Pericardium (tissue), 1 donor: ENCODE measurements around the gene BTBD8.

GRCh38 chr1:89610628-89611307, 22.2 kb upstream of the LRRC8C start:
- RRBS: no CpG with 5 or more reads among the region's 7 CpGs

DNA sequence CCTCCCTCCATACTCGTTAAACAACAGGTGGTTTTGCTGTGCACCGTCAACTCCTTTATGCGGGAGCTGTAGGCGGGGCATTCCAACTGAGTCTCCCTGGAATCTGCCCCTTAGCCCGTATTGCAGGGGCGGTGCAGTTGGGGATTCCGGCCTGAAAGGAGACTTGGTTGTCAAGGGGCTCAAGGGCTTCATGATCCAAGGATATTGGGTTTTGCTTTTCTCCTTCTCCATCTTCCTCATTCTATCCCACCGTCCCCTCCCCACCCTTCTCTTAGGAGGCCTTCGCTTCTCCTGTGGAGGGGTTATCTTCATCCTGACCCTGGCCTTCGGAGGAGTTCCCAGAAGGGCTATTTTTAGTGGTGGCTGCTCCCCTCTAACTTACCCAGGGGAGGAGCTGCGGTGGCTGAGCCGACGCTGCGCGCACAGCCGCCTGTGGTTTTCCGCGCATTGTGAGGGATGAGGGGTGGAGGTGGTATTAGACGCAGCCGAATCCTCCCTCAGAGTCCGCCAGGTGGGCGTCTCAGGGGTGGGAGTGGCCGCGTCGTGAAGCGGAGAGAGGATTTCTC, 562 bp upstream of the LRRC8C start:
- RRBS: no CpG with 5 or more reads among the region's 26 CpGs

DNA sequence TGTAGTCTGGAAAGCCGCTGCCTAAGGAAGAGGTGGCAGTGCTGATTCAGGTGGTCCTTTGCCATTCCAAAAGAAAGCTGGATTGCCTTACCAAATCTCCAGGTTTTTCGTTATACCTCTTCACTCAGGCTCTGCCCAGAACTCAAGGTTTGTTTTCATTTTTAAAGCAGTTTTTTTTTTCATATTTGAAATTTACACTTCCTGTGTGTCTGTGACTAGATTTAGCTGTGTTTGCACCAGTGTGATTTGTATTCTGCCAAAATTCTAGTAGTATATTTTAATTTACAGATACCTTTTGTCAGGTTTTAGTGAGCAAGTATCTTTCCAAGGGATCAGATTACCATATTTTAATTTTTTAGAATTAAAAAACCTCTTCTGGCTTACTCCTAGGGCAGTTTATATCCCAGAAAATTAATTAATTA, 25.7 kb downstream of the LRRC8D start:
- RRBS: no CpG with 5 or more reads among the region's 2 CpGs

DNA sequence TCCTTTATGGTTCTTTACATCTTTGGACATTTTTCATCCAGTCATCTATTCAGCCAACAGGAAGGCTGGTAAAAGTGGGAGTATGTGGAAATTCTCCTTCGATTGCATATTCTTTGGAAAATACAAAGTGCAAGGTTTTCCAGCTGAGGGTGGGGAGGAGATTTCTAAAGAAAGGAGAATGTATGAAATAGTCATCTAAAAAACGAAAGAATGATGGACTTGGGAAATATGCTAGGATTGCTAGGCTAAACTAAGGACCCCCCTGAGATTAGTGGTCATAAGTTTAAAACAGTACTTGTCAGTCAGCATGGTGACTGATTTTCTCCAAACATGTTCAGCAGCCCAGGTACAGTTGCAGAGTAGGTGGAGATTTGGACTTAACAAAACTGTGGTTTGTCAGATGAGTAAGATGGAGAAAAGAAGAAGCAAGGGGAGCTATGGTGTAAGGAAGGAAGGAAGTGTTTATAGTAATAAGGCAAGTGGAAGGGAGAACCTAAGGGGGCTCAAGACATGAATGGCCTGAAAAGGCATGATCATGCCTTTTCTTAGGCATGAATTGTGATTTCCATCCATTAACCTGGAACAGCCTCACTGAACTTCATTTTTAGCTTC, 60.4 kb downstream of the LRRC8D start:
- RRBS: no CpG with 5 or more reads among the region's 2 CpGs

GRCh38 chr1:89895959-89897171, 75.5 kb downstream of the LRRC8D start:
- RRBS: no CpG with 5 or more reads among the region's 12 CpGs

GRCh38 chr1:90010038-90010483, 15.2 kb downstream of the ZNF326 start:
- RRBS: no CpG with 5 or more reads among the region's 1 CpG

GRCh38 chr1:90966994-90967693, 54.7 kb downstream of the ZNF644 start:
- RRBS: no CpG with 5 or more reads among the region's 2 CpGs

GRCh38 chr1:90976159-90976714, 45.6 kb downstream of the ZNF644 start:
- RRBS: no CpG with 5 or more reads among the region's 2 CpGs

DNA sequence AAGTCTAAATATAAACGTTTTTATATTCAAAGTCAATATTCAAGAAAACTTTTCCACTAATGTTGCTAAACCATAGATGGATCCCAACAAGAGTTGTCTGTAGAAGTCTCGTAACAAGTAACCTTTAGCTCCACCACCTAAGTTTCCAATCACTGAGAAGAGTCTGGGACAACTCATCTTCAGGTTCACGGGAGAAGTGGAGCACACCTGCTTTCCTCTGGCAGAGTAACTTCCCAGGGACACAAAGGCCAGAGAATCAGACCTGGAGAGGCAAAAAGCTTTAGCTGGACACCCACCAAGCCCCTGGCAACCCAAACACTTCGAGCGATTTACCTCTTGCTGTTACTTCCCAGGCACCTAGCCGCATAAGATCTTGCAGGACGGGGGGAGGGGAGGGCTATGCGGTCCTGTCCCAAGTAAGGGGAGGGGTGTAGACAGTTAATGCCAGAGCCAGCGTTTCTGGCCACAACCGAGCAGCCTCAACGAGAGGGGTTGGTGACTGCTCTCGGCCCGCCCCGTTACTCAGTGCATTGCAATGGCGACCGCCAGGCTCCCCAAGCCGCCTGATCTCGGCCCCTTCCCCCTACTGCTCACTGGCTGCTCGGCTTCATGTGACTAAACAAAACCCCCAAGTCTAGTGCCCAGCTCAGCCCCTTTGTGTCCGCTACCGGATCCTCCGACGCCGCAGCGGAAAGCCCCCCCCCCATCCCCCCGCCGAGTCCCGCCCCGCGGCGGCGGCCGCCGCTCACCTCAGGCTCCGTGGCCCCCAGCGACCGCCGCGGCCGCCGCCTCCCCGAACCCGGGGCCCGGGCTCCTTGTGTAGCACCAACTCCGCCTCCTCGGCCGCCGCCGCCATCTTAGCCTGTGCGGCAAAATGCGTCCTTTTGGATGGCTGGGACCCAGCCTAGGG, 640 bp downstream of the ZNF644 start:
- RRBS: no CpG with 5 or more reads among the region's 51 CpGs

DNA sequence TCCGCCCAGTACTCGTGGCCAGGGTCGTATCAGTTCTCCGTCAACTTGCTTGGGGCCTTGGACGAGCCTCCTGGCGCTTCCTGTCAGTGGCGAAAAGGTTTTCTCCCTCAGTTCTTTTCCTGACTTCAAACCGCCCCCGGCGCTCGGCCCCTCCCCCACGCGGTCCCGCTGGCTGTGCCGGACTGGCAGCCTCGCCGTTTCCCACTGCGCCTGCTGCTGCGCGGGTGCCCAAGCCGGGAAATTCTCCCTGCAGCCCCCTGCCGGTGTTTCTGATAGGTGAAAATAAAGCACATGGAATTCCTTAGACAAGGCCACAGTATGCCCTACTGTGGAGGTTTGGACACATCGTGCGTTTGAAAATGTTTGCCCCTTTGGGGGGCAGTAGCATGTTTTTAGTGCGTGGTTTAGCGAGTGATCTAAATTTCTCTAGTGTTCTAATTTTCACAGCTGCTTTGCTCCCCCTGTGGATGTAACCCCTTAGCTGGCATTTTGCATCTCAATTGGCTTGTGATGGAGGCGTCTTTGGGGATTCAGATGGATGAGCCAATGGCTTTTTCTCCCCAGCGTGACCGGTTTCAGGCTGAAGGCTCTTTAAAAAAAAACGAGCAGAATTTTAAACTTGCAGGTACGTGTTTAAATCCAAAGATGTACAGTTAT, 684 bp downstream of the CDC7 start:
- RRBS: 3% methylated on average over 13 of the region's 31 CpGs

DNA sequence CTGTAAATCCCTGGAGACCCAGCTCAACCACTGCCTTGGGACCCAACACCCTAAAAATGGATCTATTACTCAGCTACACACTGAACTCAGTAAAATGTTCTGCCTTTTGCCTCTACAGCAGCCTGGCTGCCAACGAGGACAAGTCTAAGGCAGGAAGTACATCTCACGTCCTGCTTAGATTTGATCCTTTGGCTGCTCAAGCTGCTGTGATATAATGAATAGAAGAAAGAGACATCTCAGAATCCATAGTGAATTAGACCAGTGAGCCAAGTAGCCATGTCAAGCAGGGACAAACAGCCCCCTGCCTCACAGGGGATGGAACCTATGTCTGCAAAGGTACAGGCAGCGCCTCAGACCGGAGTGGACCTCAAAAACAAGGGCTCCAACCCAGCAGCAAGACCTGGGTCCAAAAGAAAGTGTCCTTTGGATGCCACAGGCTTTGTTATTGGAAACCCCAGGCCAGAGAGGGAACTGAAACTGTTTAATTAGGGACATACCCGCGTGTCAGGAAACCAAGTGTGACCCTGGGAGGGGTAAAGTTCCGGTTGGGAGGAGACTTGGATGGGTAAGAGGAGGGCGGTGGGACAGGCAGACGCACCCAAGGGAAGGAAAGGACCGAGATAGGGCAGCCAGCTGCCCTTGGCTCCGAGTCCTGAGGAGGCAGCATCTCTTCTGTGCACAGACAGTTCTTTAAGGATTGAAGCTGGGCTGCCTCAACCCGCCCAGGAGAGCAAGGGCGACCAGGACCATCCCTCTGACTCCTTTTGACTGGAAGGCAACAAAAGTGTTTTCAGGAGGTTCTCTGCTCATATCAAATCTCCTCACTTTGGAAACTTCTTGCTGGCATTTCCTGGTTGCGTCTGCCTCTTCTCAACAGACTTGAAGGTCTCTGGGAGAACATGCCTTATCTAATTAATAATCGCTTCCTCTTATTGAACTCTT, 71.3 kb downstream of the CDC7 start:
- RRBS: no CpG with 5 or more reads among the region's 15 CpGs

GRCh38 chr1:91591260-91591714, 90.6 kb downstream of the CDC7 start:
- RRBS: no CpG with 5 or more reads among the region's 12 CpGs

GRCh38 chr1:91707586-91708291, 178.2 kb downstream of the TGFBR3 start:
- RRBS: no CpG with 5 or more reads among the region's 4 CpGs

DNA sequence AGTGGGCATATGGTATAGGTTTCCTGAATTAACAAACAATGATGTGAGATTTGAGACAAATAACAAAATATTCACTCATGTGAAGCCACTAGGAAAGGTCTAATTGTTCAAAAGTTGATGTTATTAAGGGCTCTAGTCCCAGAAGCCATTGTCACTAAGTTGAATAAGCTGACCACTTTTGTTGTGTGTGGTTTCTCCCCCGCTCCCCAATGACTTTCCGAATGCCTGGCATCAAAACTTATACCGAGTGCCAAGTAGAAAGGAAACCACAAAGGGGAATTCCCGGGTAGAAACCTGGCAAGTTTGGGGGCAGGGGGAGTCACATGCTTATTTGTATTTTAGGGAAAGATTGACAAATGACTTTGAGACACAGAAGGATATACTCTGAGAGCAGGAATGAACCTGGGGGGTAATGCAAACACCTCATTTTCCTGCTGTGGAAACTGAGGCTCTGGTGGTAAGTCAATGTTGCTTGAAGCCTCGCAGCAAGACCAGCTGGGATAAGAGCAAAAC, 154.1 kb downstream of the TGFBR3 start:
- RRBS: no CpG with 5 or more reads among the region's 5 CpGs

- RRBS: no CpG with 5 or more reads among the region's 3 CpGs
Observed at GRCh38 chr1:91792039-91792443, 93.9 kb downstream of the TGFBR3 start.

DNA sequence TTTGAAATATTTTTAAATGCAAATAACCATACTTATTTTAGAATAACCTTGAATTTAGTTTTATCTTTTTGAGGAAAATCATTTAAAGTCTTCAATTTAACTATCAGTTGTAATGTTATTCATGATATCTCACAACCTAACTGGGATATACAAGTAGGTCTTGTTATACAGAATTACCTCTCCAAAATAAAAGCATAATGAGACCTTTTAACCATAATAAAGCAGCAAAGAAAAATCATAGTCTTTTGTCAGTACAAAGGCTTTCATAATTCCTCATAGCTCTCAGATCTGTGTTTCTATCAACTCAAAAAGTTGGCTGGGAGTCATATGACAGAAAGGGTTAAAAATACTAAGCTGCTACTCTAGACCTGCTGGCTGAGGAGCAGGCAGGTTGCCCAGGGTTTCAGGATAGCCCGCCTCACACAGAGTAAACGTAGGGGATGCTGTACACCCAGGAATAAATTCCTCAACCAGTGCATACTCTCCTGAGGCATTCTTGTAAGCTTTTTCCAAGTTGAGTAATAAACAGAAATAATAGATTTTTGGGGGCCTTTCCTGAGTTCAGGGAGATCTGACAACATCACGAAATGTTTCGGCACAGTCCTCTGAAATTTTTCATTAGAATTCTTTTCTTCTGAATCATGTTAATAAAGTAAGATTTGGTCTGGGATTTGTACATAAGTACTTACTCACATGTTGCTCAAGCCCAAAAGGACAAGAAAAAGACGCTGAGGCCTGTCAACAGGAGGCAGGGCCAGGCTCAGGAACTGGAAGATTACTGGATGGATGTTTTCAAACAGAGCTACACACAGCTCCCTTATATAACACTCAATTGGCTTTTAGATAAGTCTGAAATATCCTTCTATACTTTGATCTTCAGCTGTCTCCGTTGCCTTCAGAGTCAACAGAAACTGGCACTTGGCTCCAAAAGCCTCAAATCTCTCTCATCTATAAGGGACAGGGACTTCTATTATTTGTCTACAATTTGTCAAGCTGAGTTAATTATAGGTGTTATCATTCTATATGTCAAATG, 41.0 kb downstream of the TGFBR3 start:
- RRBS: no CpG with 5 or more reads among the region's 6 CpGs

DNA sequence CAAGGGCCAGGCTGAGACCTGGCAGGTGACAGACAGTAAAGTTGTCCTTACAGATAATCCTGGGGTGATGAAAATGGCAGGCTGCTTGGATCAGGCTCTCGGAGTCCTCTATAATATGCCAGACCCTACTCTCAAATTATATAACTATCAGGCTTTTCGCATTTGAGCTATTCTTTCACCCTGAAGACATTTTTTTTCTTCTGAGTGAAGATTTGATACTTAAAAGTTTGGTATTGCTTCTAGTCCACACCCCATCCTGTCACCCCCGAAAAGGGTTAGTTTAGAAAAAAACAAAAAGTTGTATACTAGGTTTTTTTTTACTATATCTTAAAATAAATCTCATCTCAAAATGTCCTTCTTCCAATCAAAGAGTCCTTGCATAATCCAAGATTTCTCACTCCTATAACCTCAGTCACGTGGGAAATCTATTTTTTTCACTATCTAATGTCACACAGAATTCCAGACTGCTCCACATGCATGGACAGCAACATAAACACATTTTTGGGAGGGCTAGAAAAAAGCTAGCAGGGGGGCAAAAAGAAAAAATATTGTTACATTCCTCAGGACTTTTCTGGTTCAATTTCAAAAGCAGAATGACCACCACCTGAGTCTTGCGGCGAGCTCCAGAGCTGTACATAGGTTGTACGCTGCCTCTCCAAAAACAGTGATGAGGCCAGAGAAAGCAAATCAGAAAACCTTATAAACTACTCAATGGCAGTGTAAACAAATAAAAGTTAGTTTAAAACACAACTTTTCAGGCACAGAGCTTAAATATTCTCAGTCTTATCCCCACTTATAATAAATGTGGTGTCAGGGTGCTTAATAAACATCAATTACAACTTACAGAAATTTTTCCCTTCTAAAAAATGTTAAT, 39.3 kb downstream of the TGFBR3 start:
- RRBS: no CpG with 5 or more reads among the region's 7 CpGs

- RRBS: no CpG with 5 or more reads among the region's 9 CpGs
Observed at GRCh38 chr1:91884206-91884644, 1.7 kb downstream of the TGFBR3 start.

- RRBS: 2% methylated on average over 11 of the region's 62 CpGs
Observed at GRCh38 chr1:92079735-92081144, at the start of gene BTBD8. Gene BTBD8 (plus strand): TSS chr1:92080345.